Endometrial microvascular endothelial cells (primary cell): ENCODE results near the gene ZNF85.

- RAMPAGE, long total RNA, result no peak
Measured at GRCh38 chr19:19385127-19386461, 19.9 kb upstream of the GATAD2A start.

DNA sequence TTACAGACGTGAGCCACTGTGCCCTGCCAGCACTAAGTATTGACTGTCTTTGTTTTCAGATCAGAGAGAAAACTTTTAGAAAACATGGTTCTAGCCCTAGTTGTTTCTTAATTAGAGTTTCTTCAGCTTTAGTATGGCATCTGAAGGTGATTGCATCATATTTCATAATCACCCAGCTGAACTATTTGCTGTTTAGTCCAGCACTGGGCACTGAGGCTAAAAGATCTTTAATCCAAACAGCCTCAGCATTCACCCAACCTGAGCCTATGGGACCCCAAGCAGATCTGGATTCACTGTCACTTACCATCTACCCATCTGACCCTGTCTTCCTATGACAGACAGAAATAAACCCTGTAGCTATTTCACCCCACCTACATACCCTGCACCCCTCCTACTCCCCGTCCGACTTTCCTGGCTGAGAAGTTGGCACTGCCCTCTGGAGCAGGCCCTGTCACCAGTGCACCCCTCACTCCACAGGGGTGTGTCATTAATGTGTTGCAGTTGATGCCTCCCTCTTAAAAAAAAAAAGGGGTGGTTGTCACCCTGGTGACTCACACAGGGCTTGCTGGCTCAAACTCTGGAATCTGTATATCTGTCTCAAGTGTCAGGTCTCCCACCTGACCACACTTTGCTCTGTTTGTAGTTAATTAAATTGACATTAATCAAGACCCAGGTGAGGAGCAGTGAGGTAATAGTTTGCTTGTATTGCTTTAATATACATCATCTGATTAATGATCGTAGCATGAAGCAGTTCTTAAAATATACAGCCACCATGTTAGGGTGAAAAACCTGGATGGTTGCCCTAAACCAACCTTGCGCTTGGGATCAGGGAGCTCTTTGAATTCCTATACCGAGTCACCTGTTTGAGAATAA lies 2.2 kb upstream of the GATAD2A start:
- RAMPAGE, long total RNA, result no peak

- RAMPAGE, long total RNA, result no peak
Measured at GRCh38 chr19:19427365-19428484, 22.2 kb downstream of the GATAD2A start.

DNA sequence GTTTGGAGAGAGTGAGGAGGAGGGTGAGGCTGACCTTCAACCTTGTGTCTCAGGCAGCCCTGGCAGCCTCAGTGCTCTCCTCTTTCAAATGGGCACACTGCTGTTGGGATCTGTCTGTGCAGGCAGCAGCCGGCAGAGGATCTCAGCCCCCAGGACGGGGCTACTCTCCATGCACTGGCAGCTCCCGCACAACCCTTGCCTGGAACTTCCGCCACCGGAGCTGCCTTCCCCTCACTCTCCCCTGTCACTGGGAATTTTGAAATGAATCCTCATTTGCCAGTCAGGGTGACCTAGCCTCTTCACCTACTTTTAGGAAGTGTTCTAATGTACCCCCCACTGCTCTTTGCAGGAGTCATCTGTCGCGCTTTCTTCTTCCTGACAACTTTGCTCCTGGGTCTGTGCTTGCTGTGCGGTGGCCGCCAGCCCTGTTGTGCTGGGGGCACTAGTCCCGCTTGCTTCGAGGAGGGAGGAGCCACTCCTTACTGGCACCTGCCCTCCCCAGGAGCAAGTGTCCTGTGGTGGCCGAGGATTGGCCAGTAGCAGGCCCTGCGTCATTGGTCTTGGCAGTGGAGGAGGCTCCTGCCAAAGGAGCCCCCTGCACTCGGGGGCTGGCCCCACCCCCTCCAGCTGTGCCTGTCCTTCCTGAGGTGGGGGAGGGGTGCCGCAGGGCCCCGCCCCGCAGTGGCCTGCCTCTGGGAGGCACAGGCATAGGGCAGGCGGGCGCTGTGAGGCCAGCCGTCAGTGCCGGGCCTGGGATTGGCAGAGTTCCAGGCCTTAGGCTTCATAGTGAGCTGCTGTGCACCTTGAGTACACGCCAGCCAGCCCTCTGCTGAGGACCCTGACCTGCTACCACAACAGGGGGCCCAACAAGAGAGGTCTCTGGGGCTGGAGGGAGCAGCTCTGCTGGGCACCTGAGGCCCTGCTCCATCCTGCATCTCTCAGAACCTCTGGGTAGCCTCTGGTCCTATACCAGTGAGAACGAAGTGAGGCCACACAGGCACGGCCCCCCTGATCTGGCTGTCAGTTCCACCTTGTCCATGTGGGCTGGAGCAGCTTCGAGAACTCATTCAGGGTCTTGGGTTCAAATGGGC lies 53.2 kb downstream of the TSSK6 start:
- RAMPAGE, long total RNA, result no peak

DNA sequence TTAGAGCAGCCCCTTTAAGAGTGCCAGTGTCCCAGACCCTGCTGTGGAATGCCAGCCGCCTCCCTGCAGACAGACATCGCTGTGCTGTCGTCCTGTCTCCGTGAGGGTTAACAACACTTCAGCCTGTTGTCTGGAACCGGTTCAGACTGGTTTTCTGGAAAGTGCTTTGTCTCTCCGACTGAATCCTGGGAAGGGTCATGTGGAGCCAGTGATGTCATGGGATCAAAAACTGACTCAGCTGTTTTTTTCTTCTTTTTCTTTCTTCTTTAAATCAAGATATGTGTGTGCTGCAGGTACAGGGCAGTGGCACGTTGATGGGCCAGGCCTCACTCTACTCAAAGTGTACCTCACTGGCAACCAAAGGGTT lies 51.0 kb downstream of the TSSK6 start:
- RAMPAGE, long total RNA, result no peak

DNA sequence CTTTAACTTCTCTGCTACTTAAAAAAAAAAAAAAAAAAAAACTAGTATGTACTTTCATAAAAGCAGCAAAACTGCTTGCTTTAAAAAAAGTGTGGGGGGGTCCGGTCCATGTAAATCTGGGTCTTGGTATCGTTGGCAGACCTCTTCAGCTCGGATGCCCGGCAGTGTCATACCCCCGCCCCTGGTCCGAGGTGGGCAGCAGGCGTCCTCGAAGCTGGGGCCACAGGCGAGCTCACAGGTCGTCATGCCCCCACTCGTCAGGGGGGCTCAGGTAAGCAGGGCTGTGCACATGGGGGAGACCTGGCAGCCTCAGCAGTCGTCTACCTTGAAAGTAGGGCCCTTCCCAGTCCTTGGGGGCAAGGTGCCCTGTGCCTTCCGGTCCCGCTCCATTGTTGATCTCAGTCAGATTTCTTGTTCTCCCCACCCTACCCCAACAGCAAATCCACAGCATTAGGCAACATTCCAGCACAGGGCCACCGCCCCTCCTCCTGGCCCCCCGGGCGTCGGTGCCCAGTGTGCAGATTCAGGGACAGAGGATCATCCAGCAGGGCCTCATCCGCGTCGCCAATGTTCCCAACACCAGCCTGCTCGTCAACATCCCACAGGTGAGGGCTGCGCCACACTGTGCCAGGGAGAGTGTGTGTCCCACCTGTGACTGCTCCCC lies 19.6 kb downstream of the TSSK6 start:
- RAMPAGE, long total RNA, result no peak

DNA sequence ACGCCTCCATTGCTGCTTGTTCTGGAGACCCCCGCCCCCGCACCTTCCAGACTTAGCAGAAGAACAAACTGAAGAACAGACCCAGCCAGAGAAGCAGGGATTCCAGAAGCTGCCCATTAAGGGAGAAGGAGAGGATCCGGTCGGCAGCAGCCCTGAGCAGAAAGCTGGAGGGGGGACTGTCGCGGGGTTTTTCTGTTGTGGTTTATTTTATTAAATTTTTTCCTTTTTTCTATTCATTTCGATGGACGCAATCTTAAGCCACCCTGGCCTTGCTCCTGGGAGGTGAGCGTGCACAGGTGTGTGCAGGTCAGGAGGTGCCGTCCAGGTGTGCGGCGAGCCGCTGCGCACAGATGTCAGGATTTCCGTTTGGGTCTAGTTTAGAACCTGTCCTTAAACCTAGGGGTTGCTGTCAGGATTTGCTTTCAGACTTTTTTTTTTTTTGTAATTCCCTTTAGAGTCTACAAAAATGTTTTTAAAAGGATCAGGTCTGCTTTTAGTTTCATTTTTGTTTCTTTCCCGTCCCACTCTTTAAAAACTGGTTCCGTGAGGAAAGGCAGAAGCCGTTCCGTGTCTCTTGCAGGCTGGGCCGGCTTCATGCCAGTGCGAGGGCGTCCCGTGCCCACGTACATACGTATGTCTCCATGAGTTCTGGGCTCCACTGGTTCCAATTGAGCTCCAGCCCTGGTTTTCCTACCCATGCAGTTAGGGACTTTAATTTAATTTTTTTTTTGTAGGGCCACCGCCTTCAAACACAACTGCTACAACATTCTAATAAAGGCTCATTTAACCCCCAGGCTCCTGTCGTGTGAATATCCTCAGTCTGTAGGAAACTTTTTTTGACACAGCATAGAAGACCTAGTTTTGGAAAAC lies 8.9 kb downstream of the TSSK6 start:
- RAMPAGE, long total RNA, result no peak

DNA sequence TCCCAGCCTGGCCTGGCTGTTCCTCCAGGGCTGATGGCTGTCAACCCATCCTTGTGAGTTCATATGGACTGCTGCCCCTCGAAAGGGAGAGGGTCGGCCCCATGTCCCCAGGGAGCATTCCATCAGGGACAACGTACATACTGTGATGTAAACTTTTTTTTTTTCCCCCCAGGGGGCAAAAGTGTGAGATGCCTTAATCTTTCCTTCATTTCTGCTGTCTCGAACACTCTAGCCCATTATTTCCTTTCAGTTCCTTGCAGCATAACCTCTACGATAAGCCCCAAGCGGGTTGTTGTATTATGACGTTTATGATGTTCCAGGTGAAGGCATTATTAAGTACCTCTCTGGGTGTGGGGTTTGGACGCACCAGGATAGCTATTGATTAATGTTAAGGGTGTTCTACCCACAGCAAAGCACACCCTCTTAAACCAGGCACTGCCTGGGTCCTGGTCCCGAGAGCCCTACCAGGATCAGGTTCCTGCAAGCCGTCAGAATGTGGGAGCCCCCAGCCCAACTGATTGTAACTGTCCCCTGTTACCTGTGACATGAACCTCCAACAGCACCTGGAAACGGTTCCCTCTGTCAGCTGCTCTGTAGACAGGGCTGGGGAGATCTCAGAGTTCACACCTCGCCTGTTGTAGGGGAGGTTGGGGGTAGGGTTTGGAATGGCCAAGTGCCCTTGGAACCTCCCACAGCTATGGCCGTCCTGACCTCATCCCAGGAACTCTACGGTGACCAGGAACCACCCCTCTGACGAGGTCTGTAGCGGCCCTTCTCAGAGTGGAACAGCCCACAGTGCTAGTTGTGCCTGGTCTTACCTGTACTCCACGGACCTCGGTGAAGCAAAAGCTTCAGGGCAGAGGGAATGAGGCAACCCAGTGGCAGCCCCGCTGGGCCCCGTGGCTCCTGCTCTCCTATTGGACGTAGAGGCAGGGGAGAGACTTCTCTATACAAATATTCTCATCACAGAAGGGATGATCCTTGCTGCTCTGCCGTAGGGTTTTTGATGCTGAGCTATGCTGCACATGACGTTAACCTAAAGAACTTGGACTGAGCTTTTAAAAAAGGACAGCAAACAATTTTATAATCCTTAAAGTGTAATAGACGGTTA lies 7.4 kb downstream of the TSSK6 start:
- RAMPAGE, long total RNA, result no peak

GRCh38 chr19:19513925-19514888 lies 1.1 kb downstream of the TSSK6 start:
- RAMPAGE, long total RNA, result no peak

DNA sequence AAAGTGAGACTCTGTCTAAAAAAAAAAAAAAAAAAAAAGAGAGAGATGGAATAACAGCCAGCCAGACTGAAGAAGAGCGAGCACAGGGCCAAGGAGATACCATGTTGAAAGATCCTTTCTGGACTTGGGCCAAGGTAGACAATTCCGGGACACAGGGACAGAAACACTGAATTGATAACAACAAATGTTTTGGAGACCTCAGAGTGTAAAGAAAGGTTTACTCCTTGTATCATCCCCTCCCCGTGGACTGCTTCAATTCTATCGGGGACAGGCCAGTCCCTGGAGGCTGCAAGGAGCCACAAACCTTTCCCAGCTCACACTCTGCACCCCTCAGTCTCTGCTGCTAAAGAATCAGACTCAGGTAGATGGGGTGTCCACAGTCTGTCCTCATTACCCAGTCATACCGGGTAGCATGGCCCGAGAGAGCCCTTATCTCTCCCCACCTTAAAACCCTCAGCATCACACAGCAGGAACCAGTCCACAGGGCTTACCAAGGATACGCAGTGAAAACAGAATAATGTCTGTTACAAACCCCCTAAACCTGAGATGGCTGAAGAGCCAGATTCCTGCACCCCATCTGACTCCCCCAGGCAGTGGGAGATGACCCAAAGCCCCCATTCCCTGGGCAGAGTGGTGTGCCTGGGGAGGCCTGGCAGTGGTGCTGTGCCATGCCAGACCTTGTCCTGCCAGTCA lies 4.4 kb downstream of the LPAR2 start:
- RAMPAGE, long total RNA, result no peak

DNA sequence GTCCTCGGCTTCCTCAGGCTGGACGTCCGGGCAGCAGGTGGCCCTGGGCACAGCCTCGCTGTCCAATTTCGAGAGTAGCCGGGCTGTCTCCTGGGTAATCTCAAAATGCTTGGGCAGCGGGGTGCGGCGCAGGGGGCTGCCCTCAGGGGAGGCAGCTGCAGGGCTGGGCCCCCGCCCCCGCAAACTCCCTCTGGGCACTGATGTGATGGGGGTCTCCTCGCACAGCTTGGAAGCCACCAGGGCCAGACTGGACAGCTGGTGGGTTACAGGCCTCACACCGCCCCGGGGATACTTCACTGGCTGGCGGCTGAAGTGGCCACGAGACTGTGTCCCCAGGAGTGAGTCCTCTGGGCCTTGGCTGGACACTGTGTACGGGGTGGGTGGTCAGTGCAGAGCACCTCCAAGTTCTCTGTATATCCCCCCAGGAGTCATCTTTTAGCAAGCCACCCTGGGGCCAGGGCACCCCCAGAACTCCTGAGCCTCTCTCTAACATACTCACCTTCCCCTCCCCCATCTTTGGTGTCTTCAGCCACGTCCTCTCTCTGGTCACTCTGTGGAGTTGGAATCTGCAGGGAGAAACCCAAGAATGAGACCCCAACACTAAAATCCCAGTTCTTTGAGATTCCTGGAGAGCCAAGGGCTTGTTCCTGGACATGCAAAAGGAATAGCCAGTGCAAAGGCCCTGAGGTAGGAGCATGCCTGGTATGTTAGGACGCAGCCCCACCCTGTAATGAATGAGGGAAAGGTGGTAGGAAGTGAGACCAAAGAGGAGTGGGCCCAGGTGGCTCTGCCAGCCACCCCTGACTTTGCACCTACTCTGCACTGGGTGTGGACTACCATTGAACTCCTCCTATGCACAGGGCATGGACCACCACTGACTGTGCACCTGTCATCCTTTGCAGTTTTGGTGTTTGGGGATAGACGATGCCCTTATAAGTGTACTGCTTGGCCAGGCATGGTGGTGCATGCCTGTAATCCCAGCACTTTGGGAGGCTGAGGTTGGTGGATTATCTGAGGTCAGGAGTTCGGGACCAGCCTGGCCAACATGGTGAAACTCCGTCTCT lies 2.3 kb upstream of the LPAR2 start:
- RAMPAGE, long total RNA, result no peak

DNA sequence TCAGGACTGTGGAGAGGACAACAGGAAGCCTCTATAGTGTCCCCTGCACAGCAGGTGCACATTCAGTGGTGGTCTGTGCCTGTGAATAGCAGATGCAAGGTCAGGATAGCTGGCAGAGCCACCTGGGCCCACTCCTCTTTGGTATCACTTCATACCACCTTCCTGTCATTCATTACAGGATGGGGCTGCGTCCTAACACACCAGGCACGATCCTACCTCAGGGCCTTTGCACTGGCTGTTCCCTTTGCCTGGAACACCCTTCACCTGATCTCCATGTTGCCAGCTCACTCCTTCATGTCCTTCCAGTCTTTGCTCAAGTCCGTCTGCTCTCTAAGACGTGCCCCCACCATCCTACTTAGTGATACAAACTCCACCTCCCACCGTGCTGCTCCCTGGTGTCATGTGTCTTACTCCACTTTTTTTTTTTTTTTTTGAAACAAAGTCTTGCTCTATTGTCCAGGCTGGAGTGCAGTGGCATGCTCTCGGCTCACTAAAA lies 4.7 kb upstream of the LPAR2 start:
- RAMPAGE, long total RNA, result no peak

- RAMPAGE, long total RNA, result no peak
Measured at GRCh38 chr19:19656546-19657212, 6.8 kb downstream of the ATP13A1 start.

DNA sequence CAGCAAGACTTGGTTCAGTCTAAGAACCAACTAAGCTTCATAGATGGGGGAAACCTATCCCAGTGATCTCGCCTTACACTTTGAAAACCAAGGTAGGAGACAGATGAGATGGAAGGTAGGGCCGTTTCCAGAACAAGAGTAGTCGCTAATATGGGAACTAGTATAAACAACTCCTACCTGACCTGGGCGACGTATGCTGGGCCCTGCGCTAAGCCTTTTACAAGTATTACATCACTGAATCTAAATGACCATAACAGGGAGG lies 753 bp downstream of the ATP13A1 start:
- RAMPAGE, long total RNA, result no peak

GRCh38 chr19:19820832-19821313 lies 677 bp downstream of the ZNF506 start:
- RAMPAGE, long total RNA, result no peak

- RAMPAGE, long total RNA, result no peak
Measured at GRCh38 chr19:20612818-20613307, 47.3 kb upstream of the ZNF737 start.

- RAMPAGE, long total RNA, result no peak
Measured at GRCh38 chr19:20632214-20632932, 29.0 kb downstream of the ZNF626 start.

DNA sequence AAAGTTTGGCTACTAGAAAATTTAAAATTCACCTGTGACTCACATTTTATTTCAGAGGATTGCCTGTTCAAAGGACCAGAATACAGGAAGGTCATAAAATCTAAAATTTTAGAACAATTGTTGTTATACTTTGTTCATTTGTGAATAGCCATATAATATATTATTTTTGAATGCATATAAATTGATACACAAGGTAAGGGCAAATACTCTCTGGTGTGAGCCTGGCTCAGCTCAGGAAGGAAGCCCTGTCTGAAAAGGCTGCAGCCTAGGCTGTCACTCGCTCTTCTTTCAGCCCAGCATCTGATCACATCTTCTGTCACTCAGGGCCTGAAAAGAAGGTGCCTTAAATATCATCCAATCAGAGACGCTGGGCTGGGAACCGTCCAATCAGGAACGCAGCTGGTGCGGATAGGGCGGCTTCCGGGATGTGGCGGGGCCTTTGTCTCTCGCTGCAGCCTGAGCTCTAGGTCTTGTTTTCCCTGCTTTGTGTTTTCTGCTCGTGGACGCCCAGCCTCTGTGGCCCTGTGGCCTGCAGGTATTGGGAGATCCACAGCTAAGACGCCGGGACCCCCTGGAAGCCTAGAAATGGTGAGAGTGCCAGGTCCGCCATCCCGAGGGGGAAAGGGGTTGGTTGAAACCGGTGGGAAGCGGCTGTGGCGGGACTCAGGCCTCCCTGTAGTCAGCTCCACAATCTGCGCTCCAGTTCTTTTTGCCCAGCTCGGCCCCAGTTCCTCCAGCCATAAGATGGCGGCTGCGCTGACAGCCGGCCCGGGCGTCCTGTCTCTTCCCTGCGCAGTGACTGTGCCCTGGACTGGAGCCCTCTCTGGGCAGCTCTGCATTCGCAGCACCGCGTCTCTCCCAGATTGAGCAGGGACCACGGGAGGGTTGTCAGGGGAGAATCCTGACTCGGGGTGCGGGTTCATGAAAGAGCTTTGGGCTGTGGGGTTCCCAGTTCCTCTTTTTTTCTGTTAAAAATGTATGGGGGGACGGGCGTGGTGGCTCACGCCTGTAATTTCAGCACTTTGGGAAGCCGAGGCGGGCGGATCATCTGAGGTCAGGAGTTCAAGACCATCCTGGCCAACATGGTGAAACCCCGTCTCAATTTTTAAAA lies at the start of gene ZNF85:
ZNF85 (plus strand) TSS at position 436 of the 1,111 bp plus-strand sequence.
- RAMPAGE, long total RNA, result start-site peak on the plus strand centred at position 456 of the sequence, 46 bp wide, 17 and 60 reads in 2 replicates

GRCh38 chr19:21322180-21323112 lies 6.8 kb downstream of the ZNF708 start:
- RAMPAGE, long total RNA, result no peak

DNA sequence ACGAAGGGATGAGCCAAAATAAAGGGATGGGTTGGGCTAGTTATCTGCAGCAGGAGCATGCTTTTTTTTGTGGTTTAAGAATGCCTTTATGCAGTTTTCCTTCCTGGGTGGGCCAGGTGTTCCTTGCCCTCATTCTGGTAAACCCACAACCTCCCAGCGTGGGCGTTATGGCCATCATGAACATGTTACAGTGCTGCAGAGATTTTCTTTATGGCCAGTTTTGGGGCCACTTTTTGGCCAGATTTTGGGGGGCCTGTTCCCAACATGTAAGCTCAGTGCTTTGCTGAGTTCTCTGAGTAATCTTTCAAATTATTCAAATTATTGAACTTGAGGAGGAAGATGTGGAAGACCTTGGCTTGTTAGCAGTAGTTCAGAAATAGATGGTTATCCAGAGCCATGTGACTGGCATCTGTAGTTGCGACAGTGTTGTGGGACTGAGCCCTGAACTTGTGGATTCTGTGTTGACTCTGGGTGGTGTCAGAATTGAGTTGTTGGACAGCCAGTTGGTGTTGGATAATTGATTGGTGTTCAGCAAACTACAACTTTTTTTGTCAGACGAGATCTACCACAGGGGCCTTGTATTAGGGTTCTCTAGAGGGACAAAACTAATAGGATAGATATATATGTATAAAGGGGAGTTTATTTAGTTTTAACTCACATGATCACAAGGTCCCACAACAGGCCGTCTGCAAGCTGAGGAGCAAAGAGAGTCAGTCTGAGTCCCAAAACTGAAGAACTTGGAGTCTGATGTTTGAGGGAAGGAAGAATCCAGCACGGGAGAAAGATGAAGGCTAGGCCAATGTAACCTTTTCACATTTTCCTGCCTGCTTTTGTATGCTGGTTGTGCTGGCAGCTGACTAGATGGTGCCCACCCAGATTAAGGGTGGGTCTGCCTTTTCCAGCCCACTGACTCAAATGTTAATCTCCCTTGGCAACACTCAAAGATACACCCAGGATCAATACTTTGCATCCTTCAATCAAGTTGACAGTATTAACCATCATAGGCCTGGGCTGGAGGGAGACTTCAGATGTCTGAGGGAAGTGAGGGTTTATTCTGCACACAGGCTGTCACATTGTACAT lies 22.2 kb downstream of the ZNF493 start:
- RAMPAGE, long total RNA, result no peak